Neural crest cell (in vitro differentiated cells): ENCODE measurements around a stretch of chr6.

DNA sequence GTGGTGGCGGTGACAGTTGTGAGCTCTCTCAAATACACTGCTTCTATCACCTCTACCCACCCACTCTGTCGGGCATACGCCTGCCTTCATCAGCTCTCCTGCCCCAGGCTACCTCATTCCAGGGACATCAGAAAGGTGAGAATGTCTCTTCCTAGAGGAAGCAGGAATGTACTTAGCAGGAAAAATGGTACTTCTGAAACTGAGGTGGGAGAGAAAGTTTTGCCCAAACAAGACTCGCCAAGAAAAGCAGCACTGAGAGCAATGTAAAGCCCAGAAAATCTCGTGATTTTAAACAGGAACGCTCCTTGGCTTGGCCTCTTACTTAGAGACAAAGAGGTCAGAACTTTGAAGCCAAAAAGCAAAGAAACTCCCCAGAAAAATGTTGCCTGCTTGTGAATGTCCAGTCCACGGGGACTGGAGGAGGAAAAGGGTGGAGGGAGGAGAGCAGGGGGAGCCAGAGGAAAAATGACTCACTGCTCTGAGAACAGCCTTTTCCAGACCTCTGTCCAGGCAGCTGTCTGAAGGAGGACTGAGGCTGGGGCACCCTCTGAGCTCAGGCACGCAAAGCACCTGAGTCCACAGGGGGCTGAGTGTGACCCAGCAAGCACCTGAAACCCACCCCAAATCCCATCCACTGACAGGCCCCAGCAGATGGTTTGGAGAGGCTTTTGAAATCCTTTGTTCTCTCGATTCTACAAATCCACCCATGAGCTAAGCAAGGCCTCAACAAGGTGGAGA, 64.7 kb downstream of the TRAM2 start:
- PRO-cap, result no peak

- PRO-cap, result no peak
These were observed 54.9 kb downstream of the TRAM2 start for GRCh38 chr6:52521949-52522455.

- PRO-cap, result no peak
These were observed 16.4 kb downstream of the TRAM2 start for GRCh38 chr6:52560389-52560872.

DNA sequence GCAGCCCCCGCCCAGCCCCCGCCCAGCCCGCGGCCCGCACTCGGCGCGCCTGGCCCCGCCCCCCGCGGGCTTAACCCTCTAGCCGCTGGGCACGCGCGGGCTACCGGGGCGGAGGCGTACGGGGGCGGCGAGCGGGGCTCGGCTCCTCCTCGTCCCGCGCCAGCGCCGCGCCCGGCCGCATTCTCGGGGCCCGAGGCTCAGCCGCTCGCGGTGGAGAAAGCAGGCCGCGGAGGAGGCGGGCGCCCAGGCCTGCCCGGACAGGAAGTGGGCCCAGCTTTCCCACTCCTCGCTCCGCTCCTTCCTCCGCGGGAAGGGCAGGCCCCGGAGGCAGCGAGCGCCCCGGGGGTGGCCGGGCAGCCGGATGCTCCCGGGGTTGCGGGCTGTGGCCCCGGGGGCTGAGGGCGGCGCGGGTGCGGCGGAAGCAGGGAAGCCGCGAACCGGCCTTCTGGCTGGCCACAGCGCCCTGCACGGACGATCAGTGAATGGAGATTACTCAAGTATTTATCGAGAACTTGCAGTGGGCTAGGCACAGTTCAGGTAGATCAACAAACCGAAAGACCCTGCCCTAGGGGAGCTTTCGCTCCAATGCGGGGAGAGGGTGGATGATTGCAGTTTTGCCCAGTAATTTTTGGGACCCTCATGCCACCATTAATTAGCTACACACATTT, 389 bp upstream of the TRAM2 start:
- PRO-cap, result bidirectional peak, plus-strand start at position 100 of the sequence, minus-strand start outside the sequence; bidirectional peak, plus-strand start at position 193 of the sequence, minus-strand start at position 185 of the sequence; bidirectional peak, plus-strand start at position 373 of the sequence, minus-strand start at position 473 of the sequence; unidirectional peak, minus-strand start at position 587 of the sequence

DNA sequence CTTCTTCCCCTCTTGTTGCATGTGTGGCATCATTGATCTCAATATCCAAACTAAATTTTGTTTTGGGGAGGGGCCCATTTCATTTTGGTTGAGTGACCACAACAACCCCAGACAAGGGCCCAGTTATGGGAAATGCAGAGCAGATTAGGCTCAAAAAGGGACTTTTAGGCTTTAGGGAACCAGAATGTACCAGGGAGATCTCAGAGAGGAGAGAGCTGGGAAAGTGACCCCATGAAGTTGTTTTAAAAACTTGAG, 19.6 kb upstream of the TMEM14A start:
- PRO-cap, result no peak

GRCh38 chr6:52663945-52664316, 7.0 kb upstream of the TMEM14A start:
- PRO-cap, result bidirectional peak, plus-strand start at chr6:52664425, minus-strand start at chr6:52664247

- PRO-cap, result unidirectional peak, plus-strand start at chr6:52882021; unidirectional peak, plus-strand start at chr6:52882230
These were observed 27.7 kb downstream of the GSTA3 start for GRCh38 chr6:52881706-52882328.

- PRO-cap, result unidirectional peak, minus-strand start at chr6:52882471
These were observed 27.1 kb downstream of the GSTA3 start for GRCh38 chr6:52882329-52882788.

- PRO-cap, result no peak
These were observed 1.1 kb downstream of the FBXO9 start for GRCh38 chr6:53066206-53066737.

DNA sequence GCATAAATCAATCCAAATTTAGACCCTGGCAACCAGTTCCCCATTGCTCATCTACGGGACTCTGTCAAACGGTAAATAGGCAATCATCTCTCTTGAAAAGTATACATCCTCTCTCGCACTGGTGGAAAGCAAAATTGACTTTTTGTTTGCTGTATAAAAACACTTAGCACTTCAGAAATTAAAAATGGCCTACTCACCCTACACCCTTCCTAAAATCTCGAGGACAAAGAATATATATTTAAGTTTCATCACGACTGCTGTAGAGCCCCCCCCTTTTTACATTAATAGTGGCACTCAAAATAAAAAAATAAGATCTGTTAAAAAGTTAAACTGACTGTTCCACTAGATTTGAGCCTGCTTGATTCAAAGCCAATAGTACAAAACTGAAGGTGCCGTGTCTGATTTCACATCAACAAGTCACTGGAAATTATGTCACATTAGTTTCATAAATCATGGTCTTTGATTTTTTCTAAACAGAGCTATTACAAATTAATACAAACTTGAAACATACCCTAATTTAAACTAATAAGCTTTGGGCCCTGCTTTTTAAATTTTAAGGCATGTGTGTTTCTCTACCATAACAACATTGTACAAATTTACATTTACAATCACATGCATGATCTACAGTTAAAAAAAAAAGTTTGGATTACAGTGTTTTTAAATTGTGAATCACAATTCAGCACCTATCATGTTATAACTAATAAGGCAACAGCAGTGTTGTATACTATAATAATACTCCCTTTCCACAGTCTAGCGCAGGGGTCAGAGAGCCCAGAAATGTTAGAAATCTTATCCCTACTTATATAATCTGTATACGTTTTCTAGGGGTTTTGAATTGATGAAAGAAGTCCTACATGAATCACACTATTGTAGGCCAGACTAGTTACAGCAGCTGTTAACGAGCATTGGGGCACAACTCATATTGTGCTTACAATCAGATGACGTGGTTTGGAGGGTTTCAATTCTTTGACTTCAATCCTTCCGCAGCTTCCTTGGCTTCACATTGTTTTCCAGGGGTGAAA, 80.3 kb downstream of the ELOVL5 start:
- PRO-cap, result no peak

- PRO-cap, result no peak
These were observed 73.9 kb downstream of the ELOVL5 start for GRCh38 chr6:53274707-53275387.

GRCh38 chr6:53282669-53283156, 66.0 kb downstream of the ELOVL5 start:
- PRO-cap, result no peak

DNA sequence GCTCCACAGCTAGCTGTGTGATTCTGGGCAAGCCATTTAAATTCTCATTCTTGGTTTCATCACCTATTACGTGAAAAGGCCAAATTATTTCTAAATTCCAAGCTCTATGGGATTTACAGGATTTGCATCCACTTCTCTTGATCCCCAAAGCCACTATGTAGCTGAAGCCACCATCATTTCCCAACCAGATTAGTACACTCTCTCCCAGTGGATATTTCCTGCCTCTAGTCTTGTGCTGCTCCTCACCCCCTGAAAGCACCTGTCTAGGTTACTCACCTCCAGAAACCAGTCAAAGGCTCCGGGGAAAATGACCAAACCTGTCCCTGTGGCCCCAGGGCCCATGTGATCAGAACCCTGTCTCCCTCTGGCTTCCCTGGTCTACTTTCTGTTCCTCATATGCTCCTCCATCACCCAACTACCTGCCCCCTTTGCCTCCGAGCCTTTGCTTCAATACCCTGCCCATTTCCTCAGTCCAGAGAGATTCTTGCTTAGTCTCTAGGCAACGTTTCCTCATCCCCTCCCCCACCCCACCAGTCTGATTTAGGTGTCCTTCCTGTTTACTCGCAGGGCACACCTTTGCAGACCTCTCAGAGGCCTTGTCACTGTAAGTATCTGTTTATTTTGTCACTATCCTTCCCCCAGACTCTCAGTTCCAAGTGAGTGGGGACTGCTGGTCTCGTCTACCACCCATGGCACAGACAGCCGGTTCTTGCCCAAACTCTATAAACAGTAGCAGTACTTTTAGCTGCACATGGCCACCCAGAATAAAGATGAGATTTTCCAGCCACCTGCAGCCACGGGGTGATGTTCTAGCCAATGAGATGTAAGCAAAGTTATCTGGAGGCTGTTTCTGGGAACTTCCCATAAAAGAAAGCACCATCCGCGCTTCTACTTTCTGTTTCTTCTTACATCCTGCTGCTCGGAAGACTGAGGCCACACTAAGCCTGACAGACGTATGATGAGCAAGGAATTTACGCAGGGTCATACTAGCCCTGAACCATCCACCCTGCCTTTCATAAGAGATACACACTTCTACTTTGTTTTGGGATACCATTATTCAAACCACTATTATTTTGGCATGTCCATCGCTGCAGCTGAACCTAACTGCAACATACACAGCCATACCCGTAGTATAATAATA, 13.4 kb downstream of the ELOVL5 start:
- PRO-cap, result no peak

GRCh38 chr6:53340854-53341118, 8.0 kb downstream of the ELOVL5 start:
- PRO-cap, result no peak

- PRO-cap, result no peak
These were observed 90.8 kb upstream of the ELOVL5 start for GRCh38 chr6:53439407-53440003.

GRCh38 chr6:53464731-53465054, 80.2 kb downstream of the GCLC start:
- PRO-cap, result no peak

DNA sequence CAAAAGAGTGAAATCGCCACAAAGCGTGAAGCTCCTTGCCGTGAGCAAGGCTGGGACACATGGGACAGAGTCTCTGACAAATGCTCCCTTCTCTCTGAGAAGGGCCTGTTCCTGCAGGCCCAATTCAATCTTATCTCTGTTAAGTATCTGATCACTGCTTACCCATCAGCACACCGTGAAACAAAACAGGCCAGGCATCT, 79.3 kb downstream of the GCLC start:
- PRO-cap, result no peak

- PRO-cap, result no peak
These were observed 31.5 kb downstream of the KLHL31 start for GRCh38 chr6:53633824-53634755.

- PRO-cap, result no peak
These were observed 18.1 kb downstream of the KLHL31 start for GRCh38 chr6:53647602-53647801.

DNA sequence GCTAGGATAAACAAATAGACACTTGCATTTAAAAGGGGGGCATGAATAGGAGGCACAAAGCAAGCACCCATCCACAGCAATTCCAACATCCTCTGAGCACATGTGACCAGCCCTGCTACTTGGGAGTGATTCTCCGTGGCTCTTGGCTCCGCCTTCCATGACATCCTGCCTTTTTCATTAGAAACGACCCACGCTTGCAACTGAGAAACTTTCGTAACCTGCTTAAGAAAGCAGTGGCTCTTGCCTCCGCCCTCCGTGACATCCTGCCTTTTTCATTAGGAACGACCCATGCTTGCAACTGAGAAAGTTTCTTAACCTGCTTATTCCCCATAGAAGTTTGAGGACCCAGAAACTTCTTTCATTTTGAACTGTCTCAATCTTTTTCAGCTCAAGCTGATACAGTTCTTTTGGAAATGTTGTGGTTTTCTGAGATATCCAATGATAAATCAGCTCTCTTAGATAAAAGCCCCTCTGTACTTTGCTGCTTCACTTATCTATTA, 53.3 kb upstream of the LRRC1 start:
- PRO-cap, result no peak